ENCODE data around the genes EXOSC5, ERICH4 and CEACAM6.

- PRO-cap, result no peak
CAGE:
- cytosol, long polyA plus RNA, result no peak
- long polyA plus RNA, result no peak
- nucleus, long polyA plus RNA, result no peak
Measured at GRCh38 chr19:40650565-40651131, 39.8 kb downstream of the NUMBL start.

DNA sequence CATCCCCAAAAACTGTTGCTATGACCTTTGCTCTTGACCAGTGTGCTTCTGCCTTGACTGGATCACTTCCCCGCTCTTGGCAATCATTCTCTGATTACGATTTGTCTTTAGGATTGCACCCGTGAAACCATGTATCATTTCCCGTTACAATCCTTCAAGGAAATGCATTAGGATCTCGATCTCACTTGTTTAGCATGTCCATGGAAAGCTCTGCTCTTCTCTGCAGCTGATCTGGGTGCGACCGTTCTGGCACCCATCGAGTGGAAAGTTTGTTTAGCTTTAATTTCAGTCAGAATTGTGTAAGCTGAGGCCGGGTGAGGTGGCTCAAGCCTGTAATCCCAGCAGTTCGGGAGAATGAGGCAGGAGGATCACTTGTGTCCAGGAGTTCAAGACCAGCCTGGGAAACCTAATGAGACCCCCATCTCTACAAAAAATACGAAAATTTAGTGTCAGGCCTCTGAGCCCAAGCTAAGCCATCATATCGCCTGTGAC lies 30.9 kb downstream of the NUMBL start:
- PRO-cap, result no peak
CAGE:
- cytosol, long polyA plus RNA, result no peak
- long polyA plus RNA, result no peak
- nucleus, long polyA plus RNA, result no peak

DNA sequence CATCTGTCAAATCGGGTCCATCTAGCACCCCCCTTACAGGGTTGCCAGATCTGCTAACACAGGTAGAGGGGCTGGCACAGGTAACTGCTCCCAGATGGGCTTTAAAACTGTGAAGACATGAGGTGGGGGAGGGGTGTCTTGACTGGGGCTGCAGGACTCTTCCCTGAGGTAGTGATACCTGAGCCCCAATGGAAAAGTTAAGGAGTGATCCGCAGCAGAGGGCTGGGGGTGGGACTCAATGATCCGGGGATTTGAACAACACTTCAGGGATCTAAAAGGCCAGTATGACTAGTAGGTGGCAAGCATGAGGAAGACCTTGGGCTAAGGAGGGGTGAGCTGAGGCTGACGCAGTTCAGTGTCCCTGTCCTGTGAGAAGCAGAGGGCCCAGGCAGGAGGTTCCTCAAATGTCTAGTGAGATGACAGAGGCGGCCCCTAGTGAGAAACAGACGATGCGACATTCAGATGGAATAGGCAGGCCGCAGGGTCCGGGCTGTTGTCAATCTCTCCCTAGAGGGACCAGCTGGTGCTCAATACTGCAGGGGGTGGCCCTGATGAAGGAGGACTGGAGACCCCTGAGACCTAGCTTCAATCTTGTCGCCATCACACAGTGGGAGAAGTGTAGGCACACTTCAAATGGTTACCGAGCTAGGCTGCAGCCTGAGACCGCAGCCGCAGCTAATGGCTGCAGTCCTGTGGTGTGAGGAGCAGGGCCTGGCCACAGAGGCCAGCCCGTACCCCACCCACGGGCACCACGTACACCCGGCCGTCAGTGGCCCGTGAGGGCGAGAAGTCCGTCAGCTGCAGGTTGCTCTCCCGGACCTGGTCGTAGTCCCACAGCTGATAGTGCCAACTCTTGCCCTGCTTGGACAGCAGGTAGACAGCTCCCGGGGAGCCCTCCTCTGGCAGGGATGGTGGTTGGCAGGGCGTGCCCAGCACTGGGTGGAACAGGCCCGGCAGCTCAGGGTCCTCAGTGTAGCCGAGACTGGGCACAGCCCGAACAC lies 8.2 kb downstream of the ACTMAP start:
- PRO-cap, result no peak
CAGE:
- cytosol, long polyA plus RNA, result no peak
- long polyA plus RNA, result no peak
- nucleus, long polyA plus RNA, result no peak

DNA sequence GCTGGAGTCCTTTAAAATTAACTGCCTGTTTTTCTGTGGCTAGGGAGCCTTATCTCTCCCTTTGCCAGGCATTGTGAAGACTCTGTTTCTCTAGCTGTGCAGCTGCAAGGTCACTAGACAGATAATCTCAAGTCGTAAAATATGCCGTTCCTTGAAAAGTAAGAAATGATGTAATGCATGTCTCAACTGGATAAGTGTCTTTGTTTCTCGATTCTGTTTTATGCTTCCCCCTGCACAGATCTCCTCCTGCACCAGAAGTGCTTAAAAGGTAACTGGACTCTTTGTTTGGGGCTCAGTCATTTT lies 14.3 kb upstream of the CYP2A6 start:
- PRO-cap, result no peak
CAGE:
- cytosol, long polyA plus RNA, result no peak
- long polyA plus RNA, result no peak
- nucleus, long polyA plus RNA, result no peak

DNA sequence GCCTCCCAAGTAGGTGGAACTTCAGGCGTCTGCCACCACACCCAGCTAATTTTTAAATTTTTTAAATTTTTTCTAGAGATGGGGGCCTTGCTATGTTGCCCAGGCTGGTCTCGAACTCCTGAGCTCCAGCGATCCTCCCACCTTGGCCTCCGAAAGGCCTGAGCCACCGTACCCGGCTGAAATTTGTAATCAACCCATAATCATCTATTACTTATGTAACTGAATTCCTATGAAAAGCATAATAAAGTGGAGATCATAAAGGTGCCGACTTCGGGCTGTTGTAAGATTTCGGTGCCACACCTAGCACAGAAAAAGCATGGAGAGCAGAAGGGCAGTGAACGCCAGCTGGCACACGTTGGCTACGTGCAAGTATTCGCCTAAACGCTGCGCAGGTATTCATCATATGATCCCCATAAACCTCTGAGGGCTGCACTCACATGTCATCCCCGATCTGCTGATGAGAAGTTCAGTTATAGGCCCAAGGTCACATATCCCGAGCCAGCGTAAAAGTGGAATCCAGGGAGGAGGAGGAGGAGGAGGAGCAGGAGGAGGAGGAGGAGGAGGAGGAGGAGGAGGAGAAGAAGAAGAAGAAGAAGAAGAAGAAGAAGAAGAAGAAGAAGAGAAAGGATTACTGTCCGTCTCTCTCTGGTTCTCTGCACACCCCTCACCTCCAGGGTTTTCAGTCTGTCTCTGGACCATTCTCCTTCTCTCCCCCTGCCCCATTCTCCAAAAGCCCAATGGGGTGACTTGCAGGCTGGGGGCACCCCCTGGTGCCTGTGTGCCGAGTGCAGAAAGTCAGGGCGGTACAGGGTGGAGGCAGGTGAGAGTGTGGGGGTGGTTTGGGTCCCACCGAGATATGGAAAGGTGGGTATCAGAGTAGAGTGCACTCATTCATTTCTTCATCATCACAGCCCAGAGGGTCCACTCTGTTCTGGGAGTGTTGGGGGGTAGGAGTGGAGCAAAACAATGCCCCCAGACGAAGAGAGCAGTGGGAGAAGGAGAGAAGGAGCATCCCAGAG lies 18.6 kb upstream of the CYP2S1 start:
- PRO-cap, result no peak
CAGE:
- cytosol, long polyA plus RNA, result no peak
- long polyA plus RNA, result no peak
- nucleus, long polyA plus RNA, result no peak

DNA sequence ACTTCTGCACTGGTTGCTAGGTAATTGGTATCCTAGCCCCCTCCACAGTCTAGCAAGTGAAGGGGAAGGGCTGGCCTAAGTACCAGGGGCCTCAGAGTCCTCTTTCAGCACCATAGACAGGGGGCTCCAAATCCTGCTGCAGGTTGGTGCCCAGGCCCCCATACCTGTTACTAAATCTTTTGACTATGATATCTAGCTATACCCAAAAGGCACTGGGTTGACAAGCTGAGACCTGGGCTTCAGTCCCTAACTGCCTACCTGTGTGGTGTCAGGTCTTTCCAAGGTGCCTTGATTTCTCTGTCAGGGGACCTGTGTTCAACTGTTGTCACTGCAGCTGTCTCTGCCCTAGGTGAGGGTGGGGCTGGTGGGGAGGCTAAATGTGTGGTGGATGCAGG lies 4.0 kb upstream of the CCDC97 start:
- PRO-cap, result no peak
CAGE:
- cytosol, long polyA plus RNA, result no peak
- long polyA plus RNA, result no peak
- nucleus, long polyA plus RNA, result no peak

- PRO-cap, result no peak
CAGE:
- cytosol, long polyA plus RNA, result no peak
- long polyA plus RNA, result no peak
- nucleus, long polyA plus RNA, result no peak
Measured at GRCh38 chr19:41344403-41345224, 9.1 kb downstream of the TGFB1 start.

- PRO-cap, result no peak
CAGE:
- cytosol, long polyA plus RNA, result no peak
- long polyA plus RNA, result no peak
- nucleus, long polyA plus RNA, result no peak
Measured at GRCh38 chr19:41364917-41365334, 977 bp upstream of the B9D2 start.

GRCh38 chr19:41397022-41398068 lies at the start of gene EXOSC5:
Gene EXOSC5 (minus strand): TSS chr19:41397359.
- PRO-cap, result unidirectional peak, plus-strand start at chr19:41397818
CAGE:
- cytosol, long polyA plus RNA, result start-site peak on the minus strand at chr19:41397321-41397375, 878 and 661 reads in 2 replicates; start-site peak on the plus strand at chr19:41397795-41397824, 43 and 59 reads in 2 replicates
- long polyA plus RNA, result start-site peak on the minus strand at chr19:41397342-41397365, 634 and 407 reads in 2 replicates; start-site peak on the plus strand at chr19:41397810-41397821, 290 and 181 reads in 2 replicates
- nucleus, long polyA plus RNA, result start-site peak on the minus strand at chr19:41397321-41397365, 902 and 587 reads in 2 replicates

- PRO-cap, result no peak
CAGE:
- cytosol, long polyA plus RNA, result no peak
- long polyA plus RNA, result no peak
- nucleus, long polyA plus RNA, result no peak
Measured at GRCh38 chr19:41405557-41406254, 8.1 kb downstream of the BCKDHA start.

DNA sequence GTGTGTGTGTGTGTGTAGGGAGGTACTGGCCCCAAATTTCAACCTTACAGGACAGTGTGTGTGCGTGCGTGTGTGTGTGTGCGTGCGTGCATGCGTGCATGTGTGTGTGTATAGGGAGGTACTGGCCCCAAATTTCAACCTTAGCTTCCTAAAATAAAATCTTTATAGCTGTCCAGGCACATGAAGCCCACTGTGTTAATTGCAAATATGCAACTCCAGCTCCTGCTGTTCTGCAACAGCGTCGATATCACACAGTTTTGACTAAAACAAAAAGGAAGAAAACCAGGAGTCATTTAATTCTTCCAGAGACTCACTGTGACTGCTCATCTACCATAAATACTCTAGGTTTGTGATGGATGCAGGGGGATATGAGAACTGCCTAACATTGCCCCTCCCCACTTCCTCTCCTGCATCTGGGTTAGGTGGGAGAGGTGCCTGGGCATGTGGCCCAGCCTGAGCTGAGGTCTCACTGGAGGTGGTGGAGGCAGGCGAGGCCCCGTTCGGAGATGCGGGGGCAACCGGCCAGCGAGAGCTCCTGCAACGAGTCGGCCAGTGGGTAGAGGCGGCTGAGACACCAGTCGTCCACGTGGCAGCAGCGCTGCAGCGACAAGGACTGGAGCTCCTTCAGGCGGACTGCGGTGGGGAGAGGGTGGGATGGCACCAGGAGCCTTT lies 5.8 kb upstream of the B3GNT8 start:
- PRO-cap, result no peak
CAGE:
- cytosol, long polyA plus RNA, result no peak
- long polyA plus RNA, result start-site peak on the minus strand centred at position 393 of the sequence, 26 bp wide, 188 and 116 reads in 2 replicates
- nucleus, long polyA plus RNA, result no peak

GRCh38 chr19:41442873-41443315 lies at the start of gene ERICH4:
Gene ERICH4 (plus strand): TSS chr19:41443156.
- PRO-cap, result no peak
CAGE:
- cytosol, long polyA plus RNA, result no peak
- long polyA plus RNA, result no peak
- nucleus, long polyA plus RNA, result no peak

DNA sequence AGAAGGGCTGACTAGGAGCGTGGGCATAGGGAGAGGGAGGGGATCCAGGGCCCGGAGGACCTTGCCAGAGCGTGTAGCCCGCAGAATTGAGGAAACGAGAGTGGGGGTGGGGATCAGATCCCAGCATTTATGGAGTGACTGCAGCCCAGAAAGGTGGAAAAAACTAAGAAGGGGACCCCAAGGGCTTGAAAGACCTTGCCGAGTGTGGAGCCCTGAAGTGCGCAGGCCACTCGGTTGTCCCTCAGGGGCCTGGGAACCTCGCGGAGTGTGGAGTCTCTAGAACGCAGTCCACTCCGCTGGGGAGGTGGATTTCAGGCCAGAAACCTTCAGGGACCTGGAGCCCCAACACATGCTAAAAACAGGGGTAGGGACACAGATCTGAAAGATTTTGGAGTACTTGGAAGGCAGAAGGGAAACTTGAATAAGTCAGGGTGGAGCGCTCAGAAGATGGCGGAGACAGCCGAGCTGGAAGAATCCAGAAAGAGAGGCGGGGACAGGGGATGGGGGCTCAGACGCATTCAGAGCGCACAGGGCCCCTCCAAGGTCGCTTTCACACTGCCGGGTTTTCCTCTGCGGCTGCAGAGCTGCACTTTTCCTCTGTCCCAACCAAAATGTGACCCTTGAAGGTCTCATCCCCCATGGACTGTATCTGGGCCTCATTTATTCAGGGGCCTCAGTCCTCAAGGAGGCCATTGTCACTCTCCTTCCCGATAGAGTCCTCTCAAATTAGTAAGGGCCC lies 56.8 kb downstream of the ERICH4 start:
- PRO-cap, result no peak
CAGE:
- cytosol, long polyA plus RNA, result no peak
- long polyA plus RNA, result no peak
- nucleus, long polyA plus RNA, result no peak

DNA sequence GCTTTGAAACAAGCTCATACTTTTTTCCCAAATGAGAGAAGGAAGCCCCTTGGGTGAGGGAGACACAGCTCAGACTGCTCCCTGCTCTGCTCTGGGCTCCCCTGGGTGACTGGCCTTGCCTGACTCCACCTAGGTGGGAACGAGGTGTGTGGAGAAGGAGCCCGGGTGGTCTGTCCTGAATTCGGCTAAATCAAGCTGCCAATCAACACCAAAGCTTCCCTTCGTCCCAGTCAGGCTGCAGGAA lies 7.8 kb downstream of the CEACAM5 start:
- PRO-cap, result no peak
CAGE:
- cytosol, long polyA plus RNA, result no peak
- long polyA plus RNA, result no peak
- nucleus, long polyA plus RNA, result no peak

DNA sequence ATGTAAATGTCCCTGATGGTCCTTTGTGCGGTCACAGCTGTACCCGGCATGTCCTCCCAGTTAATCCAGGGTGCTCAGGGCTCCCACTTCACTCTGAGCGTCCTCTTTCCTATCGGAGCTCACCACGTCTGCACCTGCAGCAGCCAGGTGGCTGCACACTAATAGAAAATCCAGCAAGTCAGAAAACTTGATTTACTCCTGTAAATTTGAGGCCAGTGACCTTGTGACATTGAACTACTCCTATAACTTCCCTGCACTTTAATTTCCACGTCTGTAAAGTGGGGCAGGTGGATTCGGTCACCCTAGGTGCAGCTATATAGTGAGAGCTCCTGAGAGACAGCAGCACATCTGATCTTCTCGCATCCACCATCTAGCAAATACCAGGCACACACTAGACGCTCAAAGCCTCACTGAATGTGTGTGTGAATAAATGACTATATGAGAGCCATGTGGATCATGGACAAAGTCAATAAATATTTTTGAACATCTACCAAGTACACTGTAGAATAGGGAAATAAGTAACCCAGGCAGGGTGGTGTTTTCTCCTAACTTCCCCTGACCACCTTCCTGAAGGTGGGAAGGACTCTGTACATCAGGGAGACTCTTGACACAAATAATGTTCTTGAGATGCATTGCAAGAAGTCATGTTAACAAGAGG lies 6.8 kb upstream of the CEACAM6 start:
- PRO-cap, result no peak
CAGE:
- cytosol, long polyA plus RNA, result no peak
- long polyA plus RNA, result no peak
- nucleus, long polyA plus RNA, result no peak

DNA sequence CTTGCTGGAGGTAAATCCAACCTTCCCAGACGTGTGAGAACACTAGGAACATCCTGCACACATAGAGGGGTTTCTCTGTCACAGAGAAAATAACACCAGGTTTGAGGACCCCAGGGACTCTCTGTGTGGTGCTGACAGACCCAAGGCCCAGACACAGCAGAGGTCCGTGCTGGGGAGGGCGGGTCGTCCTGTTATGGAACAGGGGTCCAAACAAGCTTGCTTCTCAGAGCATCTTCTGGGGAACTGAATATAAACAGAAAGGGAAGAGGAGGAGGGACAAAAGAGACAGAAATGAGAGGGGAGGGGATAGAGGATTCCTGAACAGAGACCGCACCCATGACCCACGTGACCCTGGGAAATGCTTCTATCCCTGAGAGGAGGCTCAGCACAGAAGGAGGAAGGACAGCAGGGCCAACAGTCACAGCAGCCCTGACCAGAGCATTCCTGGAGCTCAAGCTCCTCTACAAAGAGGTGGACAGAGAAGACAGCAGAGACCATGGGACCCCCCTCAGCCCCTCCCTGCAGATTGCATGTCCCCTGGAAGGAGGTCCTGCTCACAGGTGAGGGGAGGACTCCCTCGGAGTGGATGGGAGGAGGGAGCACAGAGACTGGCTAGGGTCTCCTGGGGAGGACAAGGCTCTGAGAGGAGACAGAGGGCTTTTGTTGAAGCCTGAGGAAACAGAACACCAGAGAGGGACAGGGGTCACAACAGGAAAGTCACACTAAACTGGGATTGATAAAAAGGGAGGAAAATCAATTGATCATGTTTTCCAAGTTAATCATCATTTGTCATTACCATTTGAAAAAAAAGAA lies at the start of gene CEACAM6:
Gene CEACAM6 (plus strand): TSS at position 388 of the 813 bp plus-strand sequence.
- PRO-cap, result no peak
CAGE:
- cytosol, long polyA plus RNA, result start-site peak on the plus strand centred at position 389 of the sequence, 11 bp wide, 201 and 71 reads in 2 replicates
- long polyA plus RNA, result start-site peak on the plus strand centred at position 392 of the sequence, 17 bp wide, 313 and 244 reads in 2 replicates
- nucleus, long polyA plus RNA, result start-site peak on the plus strand centred at position 401 of the sequence, 34 bp wide, 483 and 232 reads in 2 replicates

DNA sequence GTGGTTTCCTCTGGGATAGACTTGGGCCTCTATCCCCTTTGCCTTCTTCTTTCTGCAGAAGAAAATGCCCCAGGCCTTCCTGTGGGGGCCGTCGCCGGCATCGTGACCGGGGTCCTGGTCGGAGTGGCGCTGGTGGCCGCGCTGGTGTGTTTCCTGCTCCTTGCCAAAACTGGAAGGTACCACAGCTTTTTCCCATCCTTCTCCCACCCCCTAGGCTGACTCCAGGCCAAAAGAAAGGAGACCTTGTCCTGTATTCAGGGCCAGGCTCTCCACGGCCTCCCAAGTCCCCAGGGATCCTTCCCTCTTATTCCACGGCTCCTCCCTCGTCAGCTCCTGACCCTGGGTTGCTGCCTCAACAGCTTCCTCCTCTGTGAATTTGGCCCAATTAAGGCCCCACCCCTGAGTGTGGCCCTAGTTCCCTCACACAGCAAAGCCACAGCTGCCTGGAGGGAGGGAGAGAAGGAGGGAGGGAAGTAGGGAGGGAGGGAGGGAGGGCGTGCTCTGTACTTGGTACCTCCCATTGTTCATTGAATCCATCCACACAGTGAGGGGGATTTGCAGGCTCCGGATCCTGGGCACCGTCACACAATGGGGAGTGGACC lies 12.5 kb downstream of the CEACAM3 start:
- PRO-cap, result no peak
CAGE:
- cytosol, long polyA plus RNA, result no peak
- long polyA plus RNA, result no peak
- nucleus, long polyA plus RNA, result no peak

DNA sequence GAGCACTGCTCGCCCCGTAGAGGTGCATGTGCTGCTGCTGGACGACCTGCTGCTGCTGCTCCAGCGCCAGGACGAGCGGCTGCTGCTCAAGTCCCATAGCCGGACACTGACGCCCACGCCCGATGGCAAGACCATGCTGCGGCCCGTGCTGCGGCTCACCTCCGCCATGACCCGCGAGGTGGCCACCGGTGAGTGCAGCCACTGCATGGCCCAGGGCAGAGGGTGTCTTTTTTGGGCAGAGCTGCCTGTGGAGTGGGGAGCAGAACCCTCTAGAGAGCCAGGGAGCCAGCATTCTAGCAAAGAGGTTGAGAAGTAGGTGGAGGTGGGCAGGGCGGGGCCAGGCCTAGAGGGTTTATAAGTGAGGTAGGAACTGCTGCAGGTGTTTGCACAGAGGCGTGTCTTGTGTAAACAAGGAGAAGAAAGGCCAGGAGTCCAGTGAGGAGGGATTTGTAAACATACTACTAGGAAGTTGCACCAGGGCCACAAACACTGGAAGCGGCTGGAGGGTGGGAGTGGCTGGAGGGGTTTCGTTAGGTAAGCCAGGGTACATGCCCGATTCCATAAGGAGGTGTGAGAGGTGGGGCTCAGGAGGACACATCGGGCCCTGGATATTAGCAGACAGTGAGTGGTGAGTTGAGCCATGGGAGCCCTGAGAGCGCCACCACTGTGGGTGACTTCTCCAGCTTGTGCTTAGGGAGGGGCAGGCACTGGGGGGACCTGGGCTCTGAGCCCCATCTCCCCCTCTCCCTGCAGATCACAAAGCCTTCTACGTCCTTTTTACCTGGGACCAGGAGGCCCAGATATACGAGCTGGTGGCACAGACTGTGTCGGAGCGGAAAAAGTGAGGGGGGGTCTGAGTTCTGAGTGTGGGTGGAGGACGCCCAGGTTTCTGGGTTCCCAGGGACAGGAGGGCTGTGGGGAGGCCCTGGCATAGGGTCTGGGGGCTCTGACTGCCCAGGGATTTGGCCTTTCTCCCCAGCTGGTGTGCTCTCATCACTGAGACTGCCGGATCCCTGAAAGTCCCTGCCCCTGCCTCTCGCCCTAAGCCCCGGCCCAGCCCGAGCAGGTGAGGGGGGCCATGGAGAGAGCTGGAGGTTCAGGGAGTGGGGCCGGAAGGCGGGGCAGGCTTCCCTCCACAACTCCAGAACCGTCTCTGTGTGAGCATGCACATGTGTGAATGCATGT lies 21.6 kb downstream of the ARHGEF1 start:
- PRO-cap, result no peak
CAGE:
- cytosol, long polyA plus RNA, result no peak
- long polyA plus RNA, result no peak
- nucleus, long polyA plus RNA, result no peak

- PRO-cap, result no peak
CAGE:
- cytosol, long polyA plus RNA, result no peak
- long polyA plus RNA, result no peak
- nucleus, long polyA plus RNA, result no peak
Measured at GRCh38 chr19:41990750-41991353, 3.2 kb downstream of the ATP1A3 start.

DNA sequence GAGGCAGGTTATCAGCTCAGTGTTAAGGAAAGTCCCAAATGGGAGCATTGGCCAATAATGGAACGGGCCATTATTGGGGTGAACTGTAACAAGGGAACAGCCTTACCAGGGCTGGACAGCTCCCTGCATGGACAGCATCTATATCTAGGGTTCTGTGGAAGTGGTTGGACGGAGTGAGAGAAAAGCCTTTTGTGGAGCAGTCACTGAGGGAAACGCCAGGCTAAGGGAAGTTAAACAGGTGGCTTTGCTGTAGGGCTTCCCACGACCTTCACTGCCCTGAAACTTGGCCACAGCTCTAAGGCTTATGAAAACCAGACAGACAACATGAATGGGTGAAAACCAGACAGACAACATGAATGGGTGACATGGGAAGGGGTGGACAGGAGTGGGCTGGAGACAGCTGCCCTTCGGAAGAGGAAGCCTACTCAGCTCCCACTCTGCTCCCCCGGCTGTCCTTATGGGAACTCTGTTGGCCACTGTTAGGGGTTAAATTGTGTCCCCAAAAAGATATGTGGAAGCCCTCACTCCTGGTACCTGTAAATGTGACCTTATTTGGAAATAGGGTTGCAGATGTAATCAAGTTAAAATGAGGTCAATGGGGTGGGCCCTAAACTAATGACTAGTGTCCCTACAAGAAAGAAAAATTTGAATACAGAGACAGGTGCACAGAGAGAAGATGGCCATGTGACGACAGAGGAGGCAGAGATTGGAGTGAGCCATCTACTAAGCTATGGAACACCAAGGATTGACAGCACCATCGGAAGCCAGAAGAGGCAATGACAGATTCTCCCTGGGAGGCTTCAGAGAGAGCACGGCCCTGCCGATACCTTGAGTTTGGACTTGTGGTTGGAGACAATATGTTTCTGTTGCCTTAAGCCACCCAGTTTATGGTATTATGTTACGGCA lies 16.7 kb downstream of the POU2F2 start:
- PRO-cap, result no peak
CAGE:
- cytosol, long polyA plus RNA, result no peak
- long polyA plus RNA, result no peak
- nucleus, long polyA plus RNA, result no peak